ENCODE data around the genes TMEM39A and STXBP5L.

GRCh38 chr3:118804675-118805046, 230.0 kb downstream of the IGSF11 start:
- PRO-cap: unidirectional peak, minus-strand start at chr3:118804769
- RAMPAGE, long total RNA, 4 experiments: no peak in any of the 4 experiments

DNA sequence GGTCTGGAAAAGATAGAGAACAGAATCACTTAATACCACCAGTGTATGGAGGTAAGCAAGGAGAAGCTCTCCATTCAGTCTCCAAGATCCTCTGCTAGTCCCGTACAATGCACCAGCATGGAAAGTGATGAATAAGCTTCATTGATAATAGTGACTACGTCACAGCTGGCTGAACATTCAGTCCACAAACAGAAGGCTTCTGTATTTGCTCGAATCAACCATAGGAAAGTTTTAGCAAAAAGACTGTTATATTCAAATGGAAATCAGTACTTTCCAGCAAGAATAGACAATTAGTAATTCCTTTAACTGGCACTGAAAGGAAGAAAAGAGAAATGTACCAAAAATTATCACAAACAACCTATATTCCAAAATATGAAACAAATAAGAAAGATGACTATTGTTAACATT, 42.8 kb downstream of the IGSF11 start:
- PRO-cap: unidirectional peak, minus-strand start at position 93 of the sequence
- RAMPAGE, long total RNA, 4 experiments: no peak in any of the 4 experiments

DNA sequence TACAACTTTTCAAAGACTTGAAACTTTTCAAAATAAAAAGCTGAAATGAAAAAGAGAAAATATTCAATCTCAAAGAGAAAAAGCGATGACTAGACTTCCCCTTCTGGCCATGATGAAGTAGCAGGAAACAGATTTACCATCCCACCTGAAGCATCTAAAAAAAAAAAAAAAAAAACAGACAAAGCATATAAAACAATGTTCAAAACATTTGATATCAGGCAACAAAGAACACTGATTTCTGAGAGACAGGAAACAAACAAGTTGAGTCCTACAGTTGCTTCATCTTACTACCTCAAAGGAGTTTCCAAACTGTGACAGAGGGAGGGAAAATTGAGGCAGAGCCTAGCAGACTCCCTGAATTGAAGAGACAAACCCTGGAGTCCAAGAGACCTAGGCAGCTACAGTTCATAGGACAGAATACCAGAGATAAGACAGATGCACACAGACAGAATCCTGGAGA, 20.0 kb upstream of the B4GALT4 start:
- PRO-cap: no peak
- RAMPAGE, long total RNA, 4 experiments: no peak in any of the 4 experiments

DNA sequence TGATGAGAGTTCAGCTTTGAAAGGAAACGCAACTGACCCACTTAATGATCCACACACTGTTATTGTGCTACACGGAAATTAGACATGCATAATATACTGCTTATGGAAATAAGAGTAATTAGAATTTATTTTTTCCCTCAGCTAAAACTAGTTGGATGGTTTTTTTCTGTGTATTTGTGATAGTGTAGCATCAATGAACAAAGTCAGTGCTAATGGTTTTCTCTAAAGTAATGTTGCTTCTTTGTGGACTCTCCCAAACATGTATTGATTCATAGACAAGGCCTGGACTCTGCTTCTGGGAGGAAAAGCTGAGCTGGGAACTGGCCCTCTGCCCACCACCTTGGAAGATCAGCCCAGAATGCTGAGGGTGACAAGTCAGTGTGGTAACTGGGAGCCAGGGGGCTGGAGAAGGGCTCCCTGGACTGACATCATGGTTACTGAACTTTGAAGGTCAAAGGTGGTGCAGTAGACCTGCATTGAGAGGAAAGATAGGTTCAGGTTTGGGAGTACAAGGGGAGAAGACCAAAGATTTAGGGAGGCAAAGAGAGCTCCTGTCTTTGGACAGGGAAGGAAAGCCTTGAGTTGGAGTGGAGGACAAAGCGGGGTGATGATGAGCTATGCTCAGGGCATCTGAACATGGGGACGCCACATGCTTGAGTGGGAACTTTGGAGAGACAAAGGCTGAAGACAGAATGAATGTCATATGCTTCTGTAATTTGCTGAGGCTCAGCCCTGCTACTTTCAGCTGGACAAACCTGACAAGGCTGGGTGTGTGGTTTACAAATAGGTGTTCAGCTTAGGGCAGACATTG, 3.1 kb downstream of the ARHGAP31 start:
- PRO-cap: unidirectional peak, minus-strand start at position 266 of the sequence
- RAMPAGE, long total RNA, 4 experiments: no peak in any of the 4 experiments

GRCh38 chr3:119337197-119337809, 43.1 kb downstream of the ARHGAP31 start:
- PRO-cap: no peak
- RAMPAGE, long total RNA, 4 experiments: no peak in any of the 4 experiments

- PRO-cap: bidirectional peak, plus-strand start at chr3:119463813, minus-strand start at chr3:119463614
- RAMPAGE, long total RNA, 4 experiments: start-site peak on the minus strand in 1 of 4 experiments, at chr3:119463547-119463680 at its widest, 40 reads per replicate
Observed at GRCh38 chr3:119463122-119464130, at the start of gene TMEM39A. Gene TMEM39A (minus strand): TSS chr3:119463615.

DNA sequence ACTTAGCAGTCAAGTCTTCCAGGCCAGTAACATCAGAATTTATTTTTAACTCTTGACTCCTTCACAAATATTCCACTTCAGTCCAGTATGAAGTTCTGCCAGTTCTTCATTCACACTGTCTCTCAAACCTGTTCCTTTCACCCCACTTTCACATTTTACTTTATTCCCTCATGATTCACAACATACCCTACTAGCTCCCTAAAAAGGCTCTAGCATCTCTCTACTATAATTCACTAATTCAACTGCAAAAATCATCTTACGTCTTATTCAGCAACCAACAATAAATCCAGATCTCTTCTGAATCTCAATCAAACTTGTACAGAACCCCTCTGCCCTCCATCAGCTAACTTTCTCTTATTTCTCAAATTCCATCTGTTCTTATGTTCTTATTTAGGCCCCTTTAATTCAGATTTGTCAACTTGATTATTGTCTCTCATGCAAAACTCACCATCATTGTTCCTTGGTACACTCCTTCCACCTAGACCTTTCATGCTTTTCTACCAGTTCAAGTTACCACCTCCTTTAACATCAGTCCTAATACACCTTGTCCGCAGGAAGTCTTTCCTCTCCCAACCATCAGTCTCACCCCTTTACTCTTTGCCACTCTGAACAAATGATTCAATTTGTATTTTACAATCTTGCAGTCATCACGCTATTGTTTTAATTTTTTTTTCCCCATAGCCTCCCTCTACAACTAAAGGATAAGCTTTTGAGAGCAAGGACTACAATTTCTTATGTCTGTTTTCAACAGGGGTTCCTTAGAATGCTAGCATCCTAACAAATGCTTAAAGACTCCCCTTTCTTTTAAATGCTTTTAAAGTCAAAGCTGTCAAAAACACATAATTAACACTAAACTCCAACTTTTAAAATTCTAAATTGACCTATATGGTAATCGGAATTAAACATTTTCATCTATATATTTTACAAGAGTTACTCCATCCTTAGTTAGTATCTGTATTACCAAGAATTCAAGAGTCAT, 3.5 kb downstream of the GSK3B start:
- PRO-cap: no peak
- RAMPAGE, long total RNA, 4 experiments: no peak in any of the 4 experiments

GRCh38 chr3:120176935-120177619, 82.8 kb upstream of the GSK3B start:
- PRO-cap: no peak
- RAMPAGE, long total RNA, 4 experiments: no peak in any of the 4 experiments

GRCh38 chr3:120348029-120348419, 1.1 kb downstream of the LRRC58 start:
- PRO-cap: no peak
- RAMPAGE, long total RNA, 4 experiments: no peak in any of the 4 experiments

DNA sequence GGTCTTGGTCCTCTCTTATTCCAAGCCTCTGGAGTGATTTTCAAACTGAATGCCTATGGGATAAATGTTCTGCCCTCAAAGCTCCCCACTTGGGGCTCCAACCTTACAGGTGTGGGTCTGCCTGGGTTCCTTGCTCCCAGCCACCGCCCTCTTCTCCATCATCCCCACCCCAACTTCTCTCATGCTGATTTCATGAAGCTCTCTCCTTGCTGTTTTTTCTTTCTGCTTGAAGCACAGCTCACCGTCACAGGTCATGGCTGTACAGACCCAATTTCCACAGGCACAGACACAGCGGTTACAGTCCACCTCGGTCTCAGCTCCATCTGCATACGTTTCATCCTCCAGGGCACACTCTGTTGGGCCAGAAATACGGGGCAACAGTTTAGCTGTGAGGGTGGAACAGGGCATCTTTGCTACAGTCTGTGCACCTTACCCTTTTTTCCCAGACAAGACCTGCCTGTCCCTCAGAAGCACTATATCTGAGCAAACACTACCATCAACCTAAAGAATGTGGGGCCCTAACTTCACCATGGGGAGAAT, 48.2 kb downstream of the FSTL1 start:
- PRO-cap: no peak
- RAMPAGE, long total RNA, 4 experiments: no peak in any of the 4 experiments

- PRO-cap: no peak
- RAMPAGE, long total RNA, 4 experiments: no peak in any of the 4 experiments
Observed at GRCh38 chr3:120496234-120496774, 45.5 kb upstream of the FSTL1 start.

- PRO-cap: unidirectional peak, plus-strand start at chr3:120908225
- RAMPAGE, long total RNA, 4 experiments: start-site peak on the plus strand in 2 of 4 experiments, at chr3:120908198-120908242 at its widest, 14 to 17 reads per replicate
Observed at GRCh38 chr3:120908162-120909168, at the start of gene STXBP5L. Gene STXBP5L (plus strand): TSS chr3:120908205.

- PRO-cap: no peak
- RAMPAGE, long total RNA, 4 experiments: no peak in any of the 4 experiments
Observed at GRCh38 chr3:121698501-121698992, 37.8 kb upstream of the HCLS1 start.

GRCh38 chr3:121830727-121831250, 4.1 kb downstream of the IQCB1 start:
- PRO-cap: no peak
- RAMPAGE, long total RNA, 4 experiments: no peak in any of the 4 experiments

DNA sequence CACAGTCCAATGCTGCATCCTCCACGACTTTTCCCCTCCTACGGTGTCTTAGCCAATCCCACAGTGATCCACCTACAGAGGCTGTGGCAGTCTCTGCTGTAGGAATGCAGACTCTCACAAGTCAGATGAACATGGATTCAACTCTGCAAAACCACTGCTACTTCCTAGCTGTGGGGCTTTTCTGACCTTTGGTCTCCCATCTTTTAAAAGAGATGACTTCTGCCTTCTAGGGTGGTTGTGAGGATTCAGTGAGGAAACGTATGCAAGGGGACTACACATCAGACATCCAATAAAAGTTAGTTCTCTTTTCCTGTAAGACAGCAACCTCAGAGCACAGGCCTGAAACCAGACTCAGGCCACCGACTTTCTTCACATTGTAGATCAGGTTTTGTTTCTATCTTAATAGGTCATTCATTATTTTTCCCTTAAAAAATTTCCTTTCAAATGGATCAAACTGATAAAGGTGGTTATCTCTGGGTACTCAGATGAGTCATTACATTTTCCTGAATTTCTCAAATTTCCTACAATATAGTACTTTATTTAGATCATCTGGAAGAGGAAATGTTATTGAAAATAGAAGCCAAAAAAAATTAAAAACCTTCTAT, 23.2 kb downstream of the ILDR1 start:
- PRO-cap: no peak
- RAMPAGE, long total RNA, 4 experiments: no peak in any of the 4 experiments

GRCh38 chr3:122057602-122058100, 2.5 kb downstream of the CD86 start:
- PRO-cap: no peak
- RAMPAGE, long total RNA, 4 experiments: no peak in any of the 4 experiments

DNA sequence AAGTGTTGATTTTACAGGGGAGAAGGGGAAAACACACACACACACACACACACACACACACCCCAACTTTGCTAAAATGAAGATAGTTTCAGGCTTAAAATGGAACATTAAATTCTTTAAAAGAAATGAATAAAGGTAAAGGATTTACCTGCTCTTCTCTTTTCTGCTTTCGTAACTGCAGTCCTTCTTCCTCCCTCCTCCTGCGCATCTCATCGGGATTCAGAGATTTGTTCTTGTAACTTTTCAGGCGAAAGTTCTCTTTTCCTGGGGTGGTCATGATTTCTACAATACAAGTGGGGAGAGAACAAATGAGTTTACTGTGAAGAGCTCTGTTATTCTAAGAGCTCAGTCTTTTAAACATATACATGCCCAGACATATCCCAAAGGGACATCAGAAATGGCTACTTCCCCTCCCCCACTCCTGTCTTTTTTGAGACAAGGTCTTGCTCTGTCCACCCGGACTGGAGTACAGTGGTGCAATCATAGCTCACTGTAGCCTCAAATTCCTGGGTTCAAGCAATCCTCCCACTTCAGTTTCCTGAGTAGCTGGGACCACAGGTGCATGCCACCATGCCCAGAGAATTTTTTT, 18.4 kb downstream of the KPNA1 start:
- PRO-cap: no peak
- RAMPAGE, long total RNA, 4 experiments: no peak in any of the 4 experiments

DNA sequence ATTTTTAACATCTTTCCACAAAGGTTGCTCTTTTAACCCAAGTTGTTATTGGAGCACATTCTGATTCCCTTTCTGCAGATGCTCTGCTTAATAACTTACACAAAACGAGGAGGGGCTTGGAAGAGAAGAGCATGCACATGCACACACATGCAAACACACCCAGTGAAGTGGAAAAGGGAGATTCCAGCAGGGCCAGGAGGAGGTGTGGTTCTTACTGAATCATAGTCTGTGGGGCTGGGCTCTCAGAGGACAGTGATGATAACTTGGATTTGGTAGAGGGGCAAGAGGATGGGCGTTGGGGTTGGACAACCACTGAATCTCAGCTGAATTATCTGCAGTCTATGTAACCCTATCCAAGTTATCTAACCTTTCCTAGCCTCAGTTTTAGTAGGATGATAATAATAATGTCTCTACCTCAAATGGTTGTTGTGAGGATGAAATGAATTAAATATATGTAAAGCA, 17.7 kb downstream of the PARP14 start:
- PRO-cap: no peak
- RAMPAGE, long total RNA, 4 experiments: no peak in any of the 4 experiments

DNA sequence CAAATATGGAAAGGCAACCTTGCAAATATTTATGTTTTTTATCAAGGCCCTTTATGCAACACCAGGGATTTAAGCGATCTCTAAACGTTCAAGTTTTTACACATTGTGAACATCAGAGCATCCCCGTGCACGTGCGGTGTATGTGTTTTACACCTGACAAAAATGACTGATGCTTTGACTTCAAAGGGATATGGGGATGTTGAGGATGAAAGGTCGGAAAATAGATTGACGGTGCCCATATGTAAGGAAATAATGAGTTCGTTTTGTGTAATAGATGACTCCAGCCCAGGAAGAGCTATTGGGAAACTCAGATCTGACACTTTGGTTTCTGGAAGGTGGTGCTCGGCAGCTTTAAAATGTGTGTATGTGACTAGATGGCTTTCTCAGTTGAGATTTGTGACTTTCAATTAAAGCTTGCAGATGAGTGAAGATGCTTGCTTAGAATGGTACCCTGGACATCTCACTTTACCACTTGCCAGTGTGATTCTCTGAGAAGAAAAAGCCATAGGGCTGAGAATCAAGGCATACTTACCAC, 906 bp downstream of the SLC49A4 start:
- PRO-cap: no peak
- RAMPAGE, long total RNA, 4 experiments: no peak in any of the 4 experiments

DNA sequence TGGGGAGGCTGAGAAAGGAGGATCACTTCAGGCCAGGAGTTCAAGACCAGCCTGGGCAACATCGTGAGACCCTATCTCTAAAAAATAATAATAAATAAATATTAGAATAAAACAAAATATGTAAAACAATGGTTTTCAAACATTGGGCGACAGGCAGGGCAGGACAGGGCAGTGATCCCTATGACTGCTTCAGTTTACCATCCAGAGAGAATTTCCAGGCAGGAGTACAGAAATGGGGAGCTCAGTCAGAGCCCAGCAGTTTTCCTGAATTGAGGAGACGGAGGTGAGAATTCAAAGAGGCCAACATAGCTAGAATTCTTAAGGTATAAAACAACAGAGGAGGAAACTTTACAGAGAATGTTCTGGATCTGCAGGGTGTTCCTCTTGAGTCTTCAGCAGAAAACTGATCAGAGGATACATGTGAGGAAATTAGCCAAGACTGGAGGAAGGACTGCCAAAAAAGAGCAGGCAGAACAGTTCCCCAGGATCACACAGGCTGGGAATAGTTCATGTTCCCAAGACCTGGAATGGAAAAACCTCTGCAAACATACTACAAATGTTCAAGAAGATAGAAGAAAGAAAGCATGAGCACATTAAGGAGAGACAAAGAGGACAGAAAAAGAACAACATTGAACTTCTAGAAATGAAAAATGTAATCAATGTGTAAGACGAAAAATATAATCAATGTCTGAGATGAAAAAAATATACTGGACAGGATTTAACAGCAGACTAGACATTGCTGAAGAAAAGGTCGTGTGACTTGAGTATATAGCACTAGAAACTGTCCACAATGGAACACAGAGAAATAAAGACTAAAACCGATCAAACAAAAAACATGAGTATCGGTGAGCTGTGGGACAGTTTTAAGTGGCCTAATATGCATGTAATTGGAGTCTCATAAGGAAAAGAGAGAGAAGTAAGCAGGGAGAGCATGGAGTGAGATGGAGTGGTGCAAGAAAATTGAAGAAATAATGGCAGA, 7.5 kb downstream of the SLC49A4 start:
- PRO-cap: no peak
- RAMPAGE, long total RNA, 4 experiments: no peak in any of the 4 experiments